T-cell (primary cell): ENCODE results near the gene CHRNA5.

DNA sequence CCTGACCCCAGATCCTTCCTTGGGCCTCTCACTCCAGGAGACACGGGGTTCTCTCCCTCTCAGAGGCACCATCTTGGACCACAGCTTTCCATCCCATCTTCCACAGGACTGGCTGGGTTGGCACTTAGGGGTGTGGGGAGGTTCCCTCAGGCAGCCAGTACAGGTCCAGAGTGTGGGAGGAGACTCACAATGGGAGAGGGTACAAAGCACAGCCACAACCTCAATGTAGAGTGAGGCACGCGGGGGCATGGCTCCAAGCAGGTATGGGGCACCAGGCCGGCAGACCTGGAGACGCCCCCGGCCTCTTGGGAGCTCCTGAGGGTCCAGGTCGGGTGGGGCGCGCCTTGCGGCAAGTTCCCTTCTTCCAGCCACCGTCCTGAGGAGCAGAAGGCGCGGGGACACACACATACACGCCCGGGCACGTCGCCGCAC, 185.5 kb upstream of the LINGO1 start:
- PRO-cap, 7 experiments, result no peak in any of the 7 experiments

GRCh38 chr15:78007827-78008566, 69.5 kb downstream of the TBC1D2B start:
- PRO-cap, 7 experiments, result no peak in any of the 7 experiments

DNA sequence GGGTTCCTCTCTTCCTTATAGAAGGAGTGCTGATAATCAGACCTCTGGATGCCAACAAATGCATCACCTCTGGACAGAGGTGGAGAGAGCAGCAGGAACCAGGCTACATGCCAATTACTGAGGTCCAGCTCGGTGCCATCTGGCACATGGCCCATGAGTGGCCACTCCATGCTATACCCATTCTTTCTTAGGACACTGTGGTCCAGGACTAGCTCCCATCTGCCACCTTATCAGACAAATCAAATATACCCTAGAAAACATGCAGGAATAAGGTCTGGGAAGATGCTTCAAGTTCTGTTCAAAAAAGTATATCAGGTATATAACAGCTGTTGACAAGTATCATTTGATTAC, 60.6 kb downstream of the TBC1D2B start:
- PRO-cap, 7 experiments, result no peak in any of the 7 experiments

DNA sequence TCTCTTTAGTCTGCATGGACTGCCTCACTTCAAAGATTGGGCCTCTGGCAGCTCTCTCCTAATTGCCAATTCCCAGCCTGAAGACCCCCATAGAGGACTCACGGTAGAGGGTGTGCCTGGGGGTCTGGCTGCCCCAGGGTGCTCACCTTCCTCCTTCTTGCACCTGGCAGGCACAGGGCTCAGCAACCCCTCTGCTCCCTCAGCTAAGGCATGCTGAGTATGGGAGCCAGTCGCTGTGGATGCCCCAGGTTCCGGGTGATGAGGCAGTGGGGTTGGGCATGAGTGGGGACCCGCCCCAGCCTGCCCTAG, 21.1 kb downstream of the ACSBG1 start:
- PRO-cap, 7 experiments, result no peak in any of the 7 experiments

GRCh38 chr15:78270369-78271099, 6.2 kb downstream of the DNAJA4 start:
- PRO-cap, 7 experiments, result no peak in any of the 7 experiments

- PRO-cap, 7 experiments, result no peak in any of the 7 experiments
Observed at GRCh38 chr15:78272850-78273230, 8.5 kb downstream of the DNAJA4 start.

GRCh38 chr15:78406216-78406424, 31.9 kb upstream of the IREB2 start:
- PRO-cap, 7 experiments, result no peak in any of the 7 experiments

DNA sequence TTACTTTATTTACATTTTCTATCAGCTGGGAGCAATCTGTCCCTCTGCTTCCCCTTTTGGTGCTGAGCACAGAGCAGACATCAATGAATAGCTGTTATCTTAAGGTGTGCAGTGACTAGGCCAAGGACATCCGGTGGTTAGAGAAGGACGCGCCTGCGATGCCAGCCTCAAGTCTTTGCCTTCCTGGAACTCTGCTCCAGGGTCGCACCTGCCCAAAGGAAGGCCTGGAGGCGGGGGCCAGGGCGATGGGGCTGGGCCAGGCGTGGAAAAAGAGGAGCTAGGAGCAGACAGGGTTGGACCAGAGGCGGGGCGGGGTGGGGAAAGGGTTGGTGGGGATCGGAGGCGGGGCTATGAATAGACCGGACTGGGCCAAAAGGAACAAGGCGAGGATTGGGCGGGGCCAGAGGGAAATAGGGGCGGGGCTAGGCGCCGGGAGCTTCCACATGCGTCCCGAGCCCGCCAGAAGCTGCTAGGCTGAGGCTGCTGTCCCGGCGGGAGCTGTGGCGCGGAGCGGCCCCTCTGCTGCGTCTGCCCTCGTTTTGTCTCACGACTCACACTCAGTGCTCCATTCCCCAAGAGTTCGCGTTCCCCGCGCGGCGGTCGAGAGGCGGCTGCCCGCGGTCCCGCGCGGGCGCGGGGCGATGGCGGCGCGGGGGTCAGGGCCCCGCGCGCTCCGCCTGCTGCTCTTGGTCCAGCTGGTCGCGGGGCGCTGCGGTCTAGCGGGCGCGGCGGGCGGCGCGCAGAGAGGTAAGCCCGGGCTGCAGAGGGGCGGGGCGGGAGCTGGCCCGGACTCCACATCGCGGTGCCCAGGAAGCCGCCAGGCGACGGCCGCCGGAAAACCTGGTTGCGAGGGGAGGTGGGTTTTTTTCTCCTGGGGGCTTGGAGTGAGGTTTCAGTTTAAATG, at the start of gene CHRNA5:
Gene CHRNA5 (plus strand): TSS at position 442 of the 904 bp plus-strand sequence.
- PRO-cap, 7 experiments, result peak in 2 of 7 experiments; most common plus-strand start position 123 of the sequence (in 2); most common minus-strand start position 89 of the sequence (in 1)

GRCh38 chr15:78660959-78661699, 20.1 kb upstream of the CHRNB4 start:
- PRO-cap, 7 experiments, result no peak in any of the 7 experiments

- PRO-cap, 7 experiments, result no peak in any of the 7 experiments
Observed at GRCh38 chr15:78872400-78872736, 322 bp upstream of the MORF4L1 start.

- PRO-cap, 7 experiments, result no peak in any of the 7 experiments
Observed at GRCh38 chr15:78880326-78880690, 7.6 kb downstream of the MORF4L1 start.

DNA sequence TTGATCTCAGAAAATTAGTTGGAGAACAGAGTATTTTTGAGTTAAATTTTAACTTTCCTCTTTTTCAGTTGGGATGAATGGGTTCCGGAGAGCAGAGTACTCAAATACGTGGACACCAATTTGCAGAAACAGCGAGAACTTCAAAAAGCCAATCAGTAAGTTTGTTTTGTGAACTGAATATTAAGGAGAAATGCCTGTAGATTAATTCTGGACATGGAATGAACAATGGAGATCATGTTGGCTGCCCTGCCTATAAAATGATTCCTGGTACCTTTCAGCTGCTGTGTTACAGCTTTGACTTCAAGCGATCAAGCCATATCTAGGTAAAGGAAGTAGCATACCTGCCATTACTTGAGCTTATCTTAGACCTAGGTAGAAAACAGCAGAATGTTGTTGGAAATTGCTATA, 13.4 kb downstream of the MORF4L1 start:
- PRO-cap, 7 experiments, result no peak in any of the 7 experiments

DNA sequence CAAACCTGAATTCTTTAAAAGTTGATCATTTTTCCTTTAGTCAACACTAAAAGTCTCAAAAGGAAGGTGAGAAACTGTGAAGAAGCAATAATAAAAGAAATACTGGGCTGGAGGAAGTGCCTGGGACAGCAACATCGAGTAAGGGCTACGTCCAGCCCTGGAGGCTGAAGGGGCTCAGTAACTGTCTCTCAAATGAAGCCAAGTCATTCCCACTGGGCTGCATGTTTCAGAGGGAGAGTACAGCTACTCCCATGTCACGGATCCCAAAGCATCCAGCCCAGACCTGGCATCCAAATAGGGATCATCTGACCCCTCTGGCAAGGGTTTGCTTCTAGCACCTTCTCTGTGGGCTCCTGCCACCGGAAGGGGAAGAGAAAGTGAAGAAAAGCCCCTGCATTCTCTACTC, 64.4 kb upstream of the CTSH start:
- PRO-cap, 7 experiments, result no peak in any of the 7 experiments

DNA sequence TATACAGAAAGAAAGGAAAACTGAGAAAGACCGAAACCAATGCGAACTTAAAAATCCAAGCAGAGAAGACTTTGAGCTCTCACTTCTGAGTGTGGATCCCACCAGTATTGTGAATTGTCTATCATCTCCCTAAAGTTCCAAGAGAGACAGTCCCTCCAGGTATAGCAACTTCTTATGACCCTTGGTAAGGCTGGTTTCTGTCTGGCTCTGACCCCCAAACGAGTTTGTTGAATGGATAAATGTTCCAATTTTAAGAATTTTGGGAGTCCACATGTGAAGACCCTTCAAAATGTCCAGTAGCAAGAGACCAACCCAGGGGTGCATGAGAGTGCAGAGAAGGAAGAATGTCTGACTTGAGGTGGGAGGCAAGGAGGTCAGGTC, 53.7 kb downstream of the RASGRF1 start:
- PRO-cap, 7 experiments, result no peak in any of the 7 experiments

- PRO-cap, 7 experiments, result no peak in any of the 7 experiments
Observed at GRCh38 chr15:79431766-79432224, 341 bp upstream of the MINAR1 start.

- PRO-cap, 7 experiments, result no peak in any of the 7 experiments
Observed at GRCh38 chr15:79635148-79635518, 203.0 kb downstream of the MINAR1 start.

DNA sequence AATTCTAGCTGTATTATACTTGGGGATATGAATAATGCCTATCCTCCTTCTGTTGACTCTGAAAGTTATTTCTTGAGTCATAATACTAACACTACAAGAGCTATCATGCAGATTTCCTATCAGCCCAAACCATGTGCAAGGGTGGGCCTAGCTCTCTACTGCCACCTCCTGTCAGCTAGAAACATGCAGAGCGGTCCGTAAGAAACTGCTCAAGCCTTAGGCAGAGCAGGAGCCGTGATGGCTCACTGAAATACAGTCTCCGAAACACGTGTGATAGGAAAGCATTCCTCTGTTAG, 43.3 kb downstream of the MTHFS start:
- PRO-cap, 7 experiments, result no peak in any of the 7 experiments

- PRO-cap, 7 experiments, result peak in 7 of 7 experiments; most common plus-strand start chr15:79923988 (in 7); most common minus-strand start chr15:79923752 (in 7)
Observed at GRCh38 chr15:79923562-79924484, 27.0 kb upstream of the MTHFS start.

GRCh38 chr15:79960288-79960942, 10.6 kb downstream of the BCL2A1 start:
- PRO-cap, 7 experiments, result no peak in any of the 7 experiments

DNA sequence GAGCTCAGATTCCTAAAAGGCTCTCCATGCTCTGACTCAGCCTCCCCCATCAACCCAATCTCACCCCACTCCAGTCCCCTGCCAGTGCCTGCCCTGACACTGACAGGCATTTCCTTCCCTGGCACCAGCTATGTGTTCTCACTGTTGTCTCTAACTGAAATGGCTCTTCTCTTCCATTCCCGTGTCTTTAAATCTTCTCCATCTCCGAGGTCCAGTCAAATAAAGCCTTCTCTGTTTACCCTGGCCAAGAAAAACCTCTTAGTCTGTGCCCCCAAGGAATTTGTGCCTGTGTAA, 7.4 kb upstream of the BCL2A1 start:
- PRO-cap, 7 experiments, result no peak in any of the 7 experiments